ENCODE results near the genes TRIM38 and H3C8.

- RRBS: no CpG with 5 or more reads among the region's 5 CpGs
Observed at GRCh38 chr6:24926361-24926941, 9.3 kb downstream of the RIPOR2 start.

- RRBS: no CpG with 5 or more reads among the region's 3 CpGs
Observed at GRCh38 chr6:24961004-24961526, 25.3 kb upstream of the RIPOR2 start.

DNA sequence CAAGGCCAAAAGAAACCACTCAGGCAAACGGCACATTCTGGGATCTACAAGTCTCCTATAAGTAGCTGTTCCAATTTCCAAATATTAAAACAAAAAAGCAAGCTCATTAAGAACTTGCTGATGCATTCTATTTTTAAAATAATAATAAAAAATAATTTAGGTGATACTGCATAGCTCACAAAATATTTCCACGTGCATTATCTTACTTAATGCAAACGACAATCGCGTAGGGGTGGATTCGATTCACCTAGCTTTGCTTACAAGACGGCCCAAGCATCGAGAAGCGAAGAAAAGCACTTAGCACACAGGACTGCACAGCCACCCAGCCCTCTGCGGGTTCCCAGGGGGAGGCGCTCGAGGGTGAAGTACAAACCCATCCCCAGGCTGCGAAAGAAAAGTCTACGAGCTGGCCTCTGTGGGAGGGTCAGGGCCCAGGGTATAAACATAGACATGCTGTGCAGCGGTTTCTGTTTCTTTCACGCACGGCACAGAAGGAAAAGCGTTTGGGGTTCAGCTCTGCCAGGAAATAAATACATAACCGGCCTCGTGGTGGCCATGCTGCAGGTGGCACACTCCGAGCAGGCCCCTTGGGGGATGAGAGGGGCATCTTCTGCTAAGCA, 91.4 kb upstream of the RIPOR2 start:
- RRBS: no CpG with 5 or more reads among the region's 21 CpGs

DNA sequence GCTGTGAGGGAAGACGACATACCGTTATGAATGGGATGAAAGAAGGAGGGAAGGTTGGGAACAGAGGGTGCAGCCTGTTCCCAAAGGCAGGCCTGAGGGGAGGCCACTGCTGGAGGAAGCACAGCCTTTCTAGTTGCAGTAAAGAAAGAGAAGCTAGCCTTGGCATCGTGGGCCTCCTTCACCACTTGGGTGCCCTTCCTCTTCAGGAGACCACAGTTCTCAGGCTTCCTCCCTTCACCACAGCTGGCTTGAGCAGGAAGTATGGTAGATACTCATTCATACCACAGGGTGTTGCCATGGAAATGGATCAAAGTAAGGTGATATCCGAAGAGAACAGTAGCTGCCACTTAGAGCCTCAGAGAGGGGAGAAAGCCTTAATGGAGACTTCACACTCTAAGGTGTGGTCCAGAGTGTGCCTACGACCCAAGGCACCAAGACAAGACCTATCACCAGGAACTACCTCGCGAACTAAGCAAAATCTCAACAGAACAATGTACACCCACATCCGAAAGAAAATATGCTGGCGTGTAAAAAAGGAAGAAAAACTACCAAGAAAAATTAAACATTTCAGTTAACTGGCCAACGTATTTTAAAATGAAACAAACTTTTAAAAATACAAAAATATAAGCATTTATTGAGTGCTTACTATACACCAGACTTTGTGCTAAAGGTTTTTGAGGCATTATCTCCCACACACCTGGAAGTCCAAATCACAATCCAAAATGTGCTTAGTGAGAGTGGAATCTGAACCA, 120.5 kb upstream of the RIPOR2 start:
- RRBS: no CpG with 5 or more reads among the region's 10 CpGs

GRCh38 chr6:25085701-25086230, 150.0 kb upstream of the RIPOR2 start:
- RRBS: no CpG with 5 or more reads among the region's 1 CpG

DNA sequence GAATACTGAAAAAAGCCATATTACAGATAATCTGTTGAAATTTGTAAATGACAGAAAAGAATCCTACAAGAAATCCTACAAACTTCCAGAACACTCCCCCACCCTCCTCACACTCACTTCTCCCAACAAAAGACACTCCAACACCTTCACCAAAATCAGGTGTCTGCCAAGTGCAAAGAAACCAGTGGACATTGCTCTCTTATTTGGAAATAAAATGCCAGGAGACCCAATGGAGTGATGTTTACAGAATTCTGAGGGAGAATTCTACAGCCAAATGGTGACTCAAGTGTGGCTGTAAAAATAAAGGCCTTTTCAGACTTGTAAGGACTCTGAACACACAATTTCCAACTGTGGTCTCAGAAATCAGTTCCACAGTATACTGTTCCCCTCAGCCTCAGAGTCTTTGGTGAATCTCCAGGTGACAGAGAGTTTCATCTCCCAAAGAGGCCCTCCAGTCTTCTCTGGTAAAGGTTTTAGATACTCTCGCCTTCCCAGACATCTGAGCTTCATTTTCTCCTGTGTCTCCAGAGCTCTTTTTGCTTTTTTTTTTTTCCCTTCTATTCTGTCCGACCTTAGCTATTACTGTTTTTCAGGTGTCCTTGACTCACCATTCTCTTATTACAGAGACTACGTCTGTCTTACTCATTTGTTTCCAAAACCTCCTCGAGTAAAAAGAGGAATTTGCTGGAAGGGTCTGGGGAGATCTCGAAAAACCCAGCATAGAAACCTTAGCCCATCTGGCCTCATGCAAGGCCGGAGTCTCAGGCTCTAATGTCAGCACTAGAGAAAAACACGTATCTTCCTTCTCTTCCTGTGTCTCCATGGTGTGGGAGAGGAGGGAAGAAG, 109.4 kb upstream of the CARMIL1 start:
- RRBS: no CpG with 5 or more reads among the region's 7 CpGs

GRCh38 chr6:25881910-25882659, 8.0 kb upstream of the SLC17A3 start:
- RRBS: 45% methylated on average over 4 of the region's 33 CpGs

DNA sequence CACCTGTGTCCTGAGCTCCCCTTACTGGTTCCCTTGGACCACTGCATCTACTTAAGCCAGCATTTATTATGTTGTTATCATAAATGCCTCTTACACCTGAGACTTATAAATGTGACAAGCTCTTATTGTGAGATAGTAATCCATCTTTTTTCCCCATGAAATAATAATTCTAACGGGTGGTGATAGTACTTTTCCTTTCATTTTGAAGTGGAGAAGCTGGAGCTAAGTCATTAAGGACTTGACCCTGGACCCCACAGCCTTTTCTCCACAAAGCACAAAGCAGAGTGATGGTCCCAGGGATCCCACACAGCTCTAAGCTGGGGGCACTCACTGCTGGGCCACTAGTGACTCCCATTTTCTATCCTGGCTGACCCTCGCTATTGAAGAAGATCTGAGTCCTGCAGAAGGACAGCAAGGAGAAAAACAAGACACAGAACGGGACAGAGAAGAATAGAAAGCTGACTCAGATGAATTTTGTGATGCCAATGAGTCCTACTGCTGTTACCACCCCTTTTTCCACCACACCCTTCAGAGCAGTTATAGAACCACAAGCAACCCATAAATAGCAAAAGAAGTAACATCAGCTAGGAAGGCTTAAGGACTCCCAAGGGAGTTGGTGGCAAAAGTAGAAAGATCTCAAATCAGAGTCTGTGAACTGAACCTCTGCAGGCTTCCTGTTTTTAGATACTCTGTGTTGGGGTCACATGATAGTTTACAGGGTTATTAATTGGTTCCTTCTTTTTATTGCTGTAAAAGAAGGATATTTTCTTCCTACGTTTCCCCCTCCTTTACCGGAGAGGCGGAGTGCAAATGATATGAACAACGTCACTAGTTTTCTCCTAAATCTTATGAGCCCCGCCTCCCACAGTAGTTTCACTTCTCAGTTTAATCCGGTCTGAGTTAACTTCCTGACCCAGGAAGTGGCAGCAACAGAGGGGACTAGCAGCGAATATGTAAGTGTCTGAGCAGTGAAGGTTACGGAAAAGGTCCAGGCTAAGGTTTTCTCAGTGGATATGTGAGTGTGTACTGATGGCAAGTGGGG, at the start of gene TRIM38:
TRIM38 (plus strand) TSS at position 900 of the 1,042 bp plus-strand sequence.
- RRBS: 6% methylated on average over 4 of the region's 11 CpGs

- RRBS: no CpG with 5 or more reads among the region's 2 CpGs
Observed at GRCh38 chr6:26066118-26066388, 9.8 kb upstream of the H1-2 start.

GRCh38 chr6:26112871-26113524, 5.1 kb upstream of the H1-6 start:
- RRBS: no CpG with 5 or more reads among the region's 3 CpGs

DNA sequence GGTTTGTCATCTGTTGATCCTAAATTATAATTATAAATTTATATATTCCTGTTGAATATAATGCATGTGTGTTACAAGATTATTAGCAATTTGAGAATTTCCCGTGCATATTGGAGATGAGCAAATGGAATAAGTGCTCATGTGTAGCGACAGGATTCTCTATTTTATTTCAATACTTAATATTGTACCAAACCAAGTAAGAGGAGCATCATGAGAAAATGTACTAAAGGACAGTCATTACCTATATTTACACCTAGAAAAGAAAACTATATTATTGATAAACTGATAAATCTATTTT, 5.0 kb downstream of the H2AC6 start:
- RRBS: no CpG with 5 or more reads among the region's 2 CpGs

- RRBS: no CpG with 5 or more reads among the region's 6 CpGs
Observed at GRCh38 chr6:26166981-26167619, 9.2 kb downstream of the H2BC5 start.

DNA sequence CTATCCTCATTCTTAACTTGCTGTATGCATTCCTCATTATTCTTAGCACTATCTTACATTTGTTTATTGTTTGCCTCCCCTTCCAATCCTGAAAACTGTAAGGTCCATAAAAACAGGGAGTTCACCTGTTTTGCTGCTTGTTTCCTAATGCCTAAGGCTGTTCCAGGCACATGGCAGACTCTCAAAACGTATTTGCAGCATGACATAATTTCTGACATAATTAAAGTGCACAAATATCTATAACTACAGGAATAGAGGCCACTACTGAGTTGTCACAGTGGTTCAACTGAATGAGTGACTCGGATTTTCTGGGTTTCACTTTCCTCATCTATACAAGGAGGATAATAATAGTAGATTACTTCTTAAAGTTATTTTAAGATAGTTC, 12.3 kb downstream of the H2BC5 start:
- RRBS: no CpG with 5 or more reads among the region's 2 CpGs

- RRBS: no CpG with 5 or more reads among the region's 11 CpGs
Observed at GRCh38 chr6:26173278-26174160, 10.0 kb upstream of the H2BC6 start.

DNA sequence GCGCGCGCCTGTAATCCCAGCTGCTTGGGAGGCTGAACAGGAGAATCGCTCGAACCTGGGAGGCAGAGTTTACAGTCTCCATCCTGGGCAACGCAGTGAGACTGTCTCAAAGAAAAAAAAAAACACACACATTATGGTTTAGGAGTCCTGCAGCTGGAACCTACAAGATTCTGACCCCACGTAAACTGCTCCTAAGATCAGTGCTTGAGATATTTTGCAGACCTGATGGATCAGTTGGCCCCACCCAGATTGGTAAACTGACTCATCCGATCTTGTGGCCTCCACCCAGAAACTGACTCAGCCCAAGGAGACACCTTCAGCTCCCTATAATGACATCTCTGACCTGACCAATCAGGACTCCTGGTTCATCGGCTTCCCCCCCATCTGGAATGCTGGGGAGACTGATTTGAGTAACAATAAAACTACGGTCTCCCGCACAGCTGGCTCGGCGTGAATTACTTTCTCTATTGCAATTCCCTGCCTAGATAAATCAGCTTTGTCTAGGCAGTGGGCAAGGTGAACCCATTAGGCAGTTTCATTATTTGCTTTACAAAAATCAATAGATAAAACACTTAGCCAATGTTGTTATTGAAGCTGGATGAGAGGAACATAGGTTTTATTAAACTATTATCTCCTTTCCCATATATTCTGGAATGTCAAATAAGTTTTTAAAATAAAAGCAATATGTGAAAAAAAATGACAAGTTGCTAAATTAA, 2.2 kb downstream of the H3C8 start:
- RRBS: no CpG with 5 or more reads among the region's 13 CpGs

DNA sequence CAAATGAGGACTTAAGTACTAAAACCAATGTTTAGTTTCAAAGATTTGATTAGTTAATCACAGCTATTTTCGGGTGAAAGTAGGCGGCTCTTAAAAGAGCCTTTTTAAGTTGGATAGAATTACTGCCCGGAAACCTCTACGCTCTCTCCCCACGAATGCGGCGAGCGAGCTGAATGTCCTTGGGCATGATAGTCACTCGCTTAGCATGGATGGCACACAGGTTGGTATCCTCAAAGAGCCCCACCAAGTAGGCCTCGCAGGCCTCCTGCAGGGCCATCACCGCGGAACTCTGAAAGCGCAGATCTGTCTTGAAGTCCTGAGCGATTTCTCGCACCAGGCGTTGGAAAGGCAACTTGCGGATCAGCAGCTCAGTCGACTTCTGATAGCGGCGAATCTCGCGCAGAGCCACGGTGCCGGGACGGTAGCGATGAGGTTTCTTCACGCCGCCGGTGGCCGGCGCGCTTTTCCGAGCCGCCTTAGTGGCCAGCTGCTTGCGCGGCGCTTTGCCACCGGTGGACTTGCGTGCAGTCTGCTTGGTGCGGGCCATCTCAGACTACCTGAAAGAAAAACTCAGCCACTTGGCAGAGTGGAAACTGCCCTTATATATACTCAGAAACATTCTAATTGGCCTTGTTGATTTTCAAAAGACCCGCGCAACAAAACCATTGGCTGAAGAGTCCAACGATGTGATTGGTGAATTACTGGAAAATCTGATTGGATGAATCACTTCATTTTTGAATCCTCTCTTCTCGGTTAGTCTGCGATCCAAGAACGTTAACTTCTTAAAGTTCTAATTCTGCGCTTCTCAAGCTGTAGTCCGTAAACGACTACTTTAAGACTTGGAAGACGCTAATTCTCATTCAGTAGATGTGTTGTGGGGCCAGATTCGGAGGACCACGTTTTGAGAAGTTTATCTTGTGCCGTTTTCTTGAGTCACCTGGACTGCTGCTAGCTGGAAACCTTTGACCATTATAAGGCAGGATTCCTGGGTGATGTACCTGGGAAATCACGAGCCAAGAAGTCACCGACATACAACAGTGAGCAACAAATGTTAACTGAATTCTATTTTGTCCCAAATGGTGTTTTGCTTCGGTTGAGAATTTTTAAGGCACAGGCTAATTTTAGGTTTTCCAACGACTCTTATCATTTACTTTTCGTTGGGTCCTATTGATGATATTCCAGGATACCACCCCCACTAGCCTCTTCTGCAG, at the start of gene H3C8:
H3C8 (minus strand) TSS at position 576 of the 1,211 bp plus-strand sequence.
- RRBS: no CpG with 5 or more reads among the region's 58 CpGs

GRCh38 chr6:26273602-26274527, 1.1 kb downstream of the H2BC10 start:
- RRBS: no CpG with 5 or more reads among the region's 23 CpGs

Data from retinal pigment epithelial cell (primary cell).